Peritoneum (tissue), 1 donor: ENCODE measurements around a stretch of chr16.

- PRO-cap: no peak
Observed at GRCh38 chr16:67113939-67114303, 4.2 kb downstream of the PHAF1 start.

GRCh38 chr16:67169447-67170158 is 5.1 kb downstream of the HSF4 start:
- PRO-cap: no peak

DNA sequence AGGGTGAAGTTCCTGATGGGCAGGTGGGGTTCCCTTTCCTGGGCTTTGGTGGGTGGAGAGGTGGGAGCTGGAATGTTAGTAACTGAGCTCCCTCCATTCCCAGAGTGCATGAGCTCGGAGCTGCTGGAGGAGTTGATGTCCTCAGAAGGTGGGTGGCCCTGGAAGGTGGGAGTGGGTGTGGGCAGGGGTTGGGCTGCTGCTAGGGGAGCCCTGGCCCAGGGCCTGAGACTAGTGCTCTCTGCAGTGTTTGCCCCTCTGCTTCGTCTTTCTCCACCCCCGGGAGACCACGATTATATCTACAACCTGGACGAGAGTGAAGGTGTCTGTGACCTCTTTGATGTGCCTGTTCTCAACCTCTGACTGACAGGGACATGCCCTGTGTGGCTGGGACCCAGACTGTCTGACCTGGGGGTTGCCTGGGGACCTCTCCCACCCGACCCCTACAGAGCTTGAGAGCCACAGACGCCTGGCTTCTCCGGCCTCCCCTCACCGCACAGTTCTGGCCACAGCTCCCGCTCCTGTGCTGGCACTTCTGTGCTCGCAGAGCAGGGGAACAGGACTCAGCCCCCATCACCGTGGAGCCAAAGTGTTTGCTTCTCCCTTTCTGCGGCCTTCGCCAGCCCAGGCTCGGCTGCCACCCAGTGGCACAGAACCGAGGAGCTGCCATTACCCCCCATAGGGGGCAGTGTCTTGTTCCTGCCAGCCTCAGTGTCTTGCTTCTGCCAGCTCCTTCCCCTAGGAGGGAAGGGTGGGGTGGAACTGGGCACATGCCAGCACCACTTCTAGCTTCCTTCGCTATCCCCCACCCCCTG is 961 bp upstream of the ELMO3 start:
- PRO-cap: no peak

DNA sequence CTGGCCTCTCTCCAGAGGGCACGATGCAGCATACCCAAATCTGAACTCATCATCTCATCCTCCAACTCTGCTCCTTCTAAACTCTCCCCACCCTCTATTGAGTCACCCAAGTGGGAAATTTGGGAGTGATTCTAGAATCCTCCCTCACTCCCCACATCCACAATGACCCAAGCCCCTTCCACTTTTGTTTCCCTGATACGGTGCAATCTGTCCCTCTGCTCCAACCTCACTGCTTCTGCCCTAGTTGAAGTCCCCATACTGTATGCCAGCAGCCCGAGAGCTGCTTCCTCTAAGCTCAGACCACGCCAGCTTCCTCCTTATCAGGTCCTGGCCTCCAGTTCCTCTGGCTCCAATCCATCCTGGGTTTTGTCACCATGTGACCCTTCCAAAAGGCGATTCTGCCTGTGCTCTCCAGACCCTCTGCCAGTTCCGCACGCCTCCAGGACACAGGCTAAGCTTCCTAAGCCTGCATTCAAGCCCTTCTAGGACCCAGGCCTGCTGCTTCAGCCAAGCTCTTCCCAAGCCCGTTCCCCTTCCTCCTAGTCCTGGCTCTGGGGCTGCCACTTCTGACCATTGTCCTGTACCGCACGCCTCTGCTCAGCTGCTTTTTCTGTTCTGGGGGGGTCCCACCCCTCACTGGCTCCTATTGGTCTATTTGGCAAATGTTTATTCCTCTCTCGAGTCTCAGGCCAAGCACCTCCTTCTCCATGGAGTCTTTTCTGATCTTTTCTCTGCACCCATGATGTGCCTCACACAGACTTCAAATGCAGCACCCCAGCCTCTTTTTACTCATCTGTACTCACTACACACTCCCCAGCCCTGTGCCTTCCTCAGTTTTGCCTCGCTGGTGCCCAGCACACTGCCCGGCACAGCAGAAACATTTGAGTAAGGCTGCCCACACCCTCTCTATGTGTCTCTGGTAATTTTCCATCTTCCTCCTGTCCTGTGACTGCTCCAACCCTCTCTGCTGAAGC is 9.8 kb upstream of the TMEM208 start:
- PRO-cap: no peak

GRCh38 chr16:67246182-67247094 is 843 bp downstream of the FHOD1 start:
- PRO-cap: no peak

GRCh38 chr16:67397245-67397954 is 4.1 kb upstream of the TPPP3 start:
- PRO-cap: no peak

DNA sequence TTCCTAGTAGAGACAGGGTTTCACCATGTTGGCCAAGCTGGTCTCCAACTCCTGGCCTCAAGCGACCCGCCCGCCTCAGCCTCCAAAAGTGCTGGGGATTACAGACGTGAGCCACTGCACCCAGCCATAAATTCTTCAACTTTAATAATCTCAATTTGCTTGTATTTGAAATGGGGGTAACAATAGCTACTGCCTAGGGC is 5.6 kb upstream of the ZDHHC1 start:
- PRO-cap: no peak

GRCh38 chr16:67465572-67466161 is 15.3 kb downstream of the ATP6V0D1 start:
- PRO-cap: no peak

GRCh38 chr16:67469917-67470388 is 11.0 kb downstream of the ATP6V0D1 start:
- PRO-cap: no peak

- PRO-cap: no peak
Observed at GRCh38 chr16:67517587-67518427, 10.8 kb upstream of the RIPOR1 start.

DNA sequence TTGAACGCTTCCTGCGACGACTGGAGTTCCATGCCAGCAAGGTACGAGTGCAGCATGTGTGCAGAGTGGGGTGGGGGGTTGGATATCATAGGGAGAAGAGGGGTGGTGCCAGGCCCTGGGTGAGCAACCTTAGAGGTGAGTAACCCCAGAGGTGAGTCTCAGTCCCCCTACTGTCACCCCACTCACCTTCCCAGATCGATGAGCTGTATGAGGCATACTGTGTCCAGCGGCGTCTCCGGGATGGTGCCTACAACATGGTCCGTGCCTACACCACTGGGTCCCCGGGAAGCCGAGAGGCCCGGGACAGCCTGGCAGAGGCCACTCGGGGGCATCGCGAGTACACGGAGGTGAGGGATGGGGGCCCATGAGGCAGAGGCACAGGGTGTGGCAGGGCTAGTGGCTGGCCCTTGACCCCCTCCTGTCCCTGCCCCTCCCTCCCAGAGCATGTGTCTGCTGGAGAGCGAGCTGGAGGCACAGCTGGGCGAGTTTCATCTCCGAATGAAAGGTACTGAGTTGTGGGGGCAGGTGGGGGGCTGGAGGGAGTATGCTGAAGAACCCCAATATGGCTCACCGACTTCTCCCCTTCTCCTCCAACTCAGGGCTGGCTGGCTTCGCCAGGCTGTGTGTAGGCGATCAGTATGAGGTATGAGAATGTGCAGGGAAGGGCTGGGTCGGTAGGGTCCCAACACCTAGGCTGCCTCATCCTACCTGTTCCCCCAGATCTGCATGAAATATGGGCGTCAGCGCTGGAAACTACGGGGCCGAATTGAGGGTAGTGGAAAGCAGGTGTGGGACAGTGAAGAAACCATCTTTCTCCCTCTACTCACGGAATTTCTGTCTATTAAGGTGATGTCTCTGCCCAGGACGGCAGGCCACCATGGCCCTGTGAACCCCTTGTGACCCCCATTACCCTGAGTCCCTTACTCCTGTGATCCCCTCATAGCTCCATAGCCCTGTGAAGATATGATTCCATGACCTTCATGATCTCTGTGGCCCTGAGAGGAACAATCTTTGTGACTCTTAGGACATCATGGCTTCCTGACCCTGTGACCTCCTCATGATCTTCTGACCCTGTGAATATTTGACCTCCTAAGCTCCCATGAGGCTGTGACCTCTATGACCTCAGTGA is 11.6 kb downstream of the RIPOR1 start:
- PRO-cap: no peak

DNA sequence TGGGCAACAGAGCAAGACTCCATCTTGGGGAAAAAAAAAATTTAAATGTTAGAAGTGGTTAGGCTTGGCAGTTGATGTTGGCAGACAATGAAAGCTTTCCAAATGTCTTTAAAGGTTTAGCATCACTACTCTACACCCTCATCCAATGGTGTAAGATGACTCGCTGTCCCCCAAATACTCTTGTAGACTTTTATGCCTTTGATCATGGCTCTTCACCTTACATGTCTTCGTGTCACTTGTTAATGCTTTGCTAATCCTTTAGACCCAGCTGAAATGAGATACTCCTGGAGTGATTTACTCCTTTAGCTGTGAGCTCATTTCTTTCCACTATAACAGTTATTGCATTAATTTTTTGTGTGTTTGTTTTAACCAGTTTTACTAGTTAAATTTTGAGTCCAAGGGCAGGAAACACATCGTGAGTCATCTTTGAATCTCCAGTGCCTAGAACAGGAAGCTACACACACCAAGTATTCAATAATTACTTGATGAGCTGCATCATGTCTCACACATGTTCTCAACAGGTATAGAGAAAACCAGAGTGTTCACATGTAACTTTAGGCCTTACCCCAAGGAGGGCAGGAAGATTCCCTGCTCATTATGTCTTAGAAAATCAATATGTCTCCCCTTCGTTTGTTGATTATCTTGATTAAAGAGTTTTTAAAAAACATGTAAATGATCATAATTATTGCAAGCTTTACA is 6.5 kb upstream of the CTCF start:
- PRO-cap: no peak

DNA sequence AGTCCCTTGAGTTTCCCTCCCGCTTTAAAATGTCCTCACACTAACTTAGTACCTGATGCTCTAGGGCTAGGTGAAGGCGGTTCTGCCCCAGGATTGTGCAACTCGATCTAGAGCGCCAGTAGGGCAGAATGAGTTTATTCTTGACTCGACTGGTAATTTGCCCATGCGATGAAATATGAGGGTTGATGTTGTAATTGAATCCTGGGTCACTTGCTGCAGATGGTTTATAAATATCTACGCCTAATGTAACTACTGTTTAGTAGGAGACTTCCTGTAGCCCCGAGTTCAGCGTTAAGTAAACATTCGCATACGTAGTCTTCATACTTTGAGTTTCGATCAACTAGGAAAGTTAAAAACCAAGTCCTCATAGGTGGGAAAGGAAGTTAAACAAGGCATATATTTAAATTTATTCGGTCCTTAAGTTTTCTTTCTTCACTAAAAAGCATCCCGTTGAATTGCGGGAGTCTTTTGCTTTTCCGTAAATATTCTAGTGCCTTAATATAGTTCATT is 1.5 kb downstream of the CTCF start:
- PRO-cap: no peak

GRCh38 chr16:67571090-67571370 is 8.7 kb downstream of the CTCF start:
- PRO-cap: no peak

- PRO-cap: no peak
Observed at GRCh38 chr16:67594635-67595251, 32.4 kb downstream of the CTCF start.

DNA sequence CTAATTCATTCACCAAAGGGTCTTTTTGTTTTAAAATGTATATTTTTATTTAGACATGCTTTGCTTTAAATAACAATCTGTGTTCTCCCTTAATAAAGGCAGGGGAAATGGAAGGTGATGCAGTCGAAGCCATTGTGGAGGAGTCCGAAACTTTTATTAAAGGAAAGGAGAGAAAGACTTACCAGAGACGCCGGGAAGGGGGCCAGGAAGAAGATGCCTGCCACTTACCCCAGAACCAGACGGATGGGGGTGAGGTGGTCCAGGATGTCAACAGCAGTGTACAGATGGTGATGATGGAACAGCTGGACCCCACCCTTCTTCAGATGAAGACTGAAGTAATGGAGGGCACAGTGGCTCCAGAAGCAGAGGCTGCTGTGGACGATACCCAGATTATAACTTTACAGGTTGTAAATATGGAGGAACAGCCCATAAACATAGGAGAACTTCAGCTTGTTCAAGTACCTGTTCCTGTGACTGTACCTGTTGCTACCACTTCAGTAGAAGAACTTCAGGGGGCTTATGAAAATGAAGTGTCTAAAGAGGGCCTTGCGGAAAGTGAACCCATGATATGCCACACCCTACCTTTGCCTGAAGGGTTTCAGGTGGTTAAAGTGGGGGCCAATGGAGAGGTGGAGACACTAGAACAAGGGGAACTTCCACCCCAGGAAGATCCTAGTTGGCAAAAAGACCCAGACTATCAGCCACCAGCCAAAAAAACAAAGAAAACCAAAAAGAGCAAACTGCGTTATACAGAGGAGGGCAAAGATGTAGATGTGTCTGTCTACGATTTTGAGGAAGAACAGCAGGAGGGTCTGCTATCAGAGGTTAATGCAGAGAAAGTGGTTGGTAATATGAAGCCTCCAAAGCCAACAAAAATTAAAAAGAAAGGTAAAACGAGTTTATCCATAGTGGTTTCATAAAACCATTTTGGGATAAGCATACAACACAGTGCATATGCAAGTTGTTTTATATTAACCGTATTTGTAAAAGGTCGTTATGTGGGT is 33.9 kb upstream of the CARMIL2 start:
- PRO-cap: no peak

- PRO-cap: no peak
Observed at GRCh38 chr16:67685385-67686262, 19.0 kb downstream of the C16orf86 start.

- PRO-cap: no peak
Observed at GRCh38 chr16:67800114-67800767, 6.1 kb downstream of the RANBP10 start.

DNA sequence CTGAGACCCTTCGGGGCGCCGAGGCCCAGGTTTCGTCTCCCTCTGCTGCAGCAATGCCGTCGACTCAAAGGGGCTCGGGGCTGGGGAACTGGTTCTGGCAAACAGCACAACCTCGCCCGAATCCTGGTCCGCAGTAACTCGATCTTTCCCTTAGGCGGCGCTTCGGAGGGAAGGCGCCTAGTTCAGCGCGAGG is 420 bp upstream of the THAP11 start:
- PRO-cap: no peak

GRCh38 chr16:67858932-67859480 is 11.5 kb upstream of the CENPT start:
- PRO-cap: no peak